IMR-90 (cell line): ENCODE measurements around a stretch of chr14.

DNA sequence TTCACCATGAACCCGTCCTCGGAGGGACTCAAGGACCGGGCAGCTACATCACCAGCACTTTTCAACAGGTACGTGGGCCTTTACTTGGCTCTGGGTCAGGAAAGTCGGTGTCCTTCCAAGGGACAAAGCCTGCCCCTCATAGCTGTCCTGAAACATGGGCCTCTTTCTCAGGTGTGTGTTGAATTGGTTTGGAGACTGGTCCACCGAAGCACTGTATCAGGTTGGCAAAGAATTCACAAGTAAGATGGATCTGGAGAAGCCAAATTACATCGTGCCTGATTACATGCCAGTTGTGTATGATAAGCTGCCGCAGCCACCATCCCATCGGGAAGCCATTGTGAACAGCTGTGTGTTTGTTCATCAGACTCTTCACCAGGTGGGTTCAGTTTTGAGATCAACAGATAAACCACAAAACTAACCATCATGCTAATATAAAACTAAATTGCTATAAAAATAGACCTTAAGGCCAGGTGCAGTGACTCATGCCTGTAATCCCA, 59.0 kb downstream of the HSP90AA1 start:
- RRBS = no CpG with 5 or more reads among the region's 9 CpGs
CAGE:
- cytosol, long polyA plus RNA = no peak
- long polyA plus RNA = no peak
- nucleus, long polyA plus RNA = no peak

DNA sequence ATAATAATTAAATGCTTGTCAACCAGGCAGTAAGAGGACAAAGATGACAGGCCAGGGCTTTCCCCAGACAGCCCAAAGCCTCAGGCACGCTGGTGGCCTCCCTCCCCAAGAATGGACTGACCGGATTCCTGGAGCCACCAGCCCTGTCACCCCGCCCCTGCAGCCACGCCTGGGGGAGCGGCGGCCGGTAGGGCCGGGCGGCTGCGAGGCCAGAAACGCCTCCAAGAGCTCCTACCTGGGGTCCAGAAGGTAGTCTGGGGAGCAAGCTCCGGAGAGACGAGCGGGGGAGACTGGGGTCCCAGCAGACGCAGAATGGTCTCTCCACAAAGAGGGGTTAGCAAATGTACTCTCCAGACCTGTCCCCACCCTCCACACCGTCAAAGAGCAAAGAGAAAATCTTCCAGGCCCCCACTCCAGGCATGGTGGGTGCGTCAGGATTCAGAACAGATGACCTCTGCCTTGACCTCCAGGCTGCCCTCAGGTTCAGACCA, 23.3 kb downstream of the HSP90AA1 start:
- RRBS = 29% methylated on average over 11 of the region's 17 CpGs
CAGE:
- cytosol, long polyA plus RNA = no peak
- long polyA plus RNA = no peak
- nucleus, long polyA plus RNA = no peak

DNA sequence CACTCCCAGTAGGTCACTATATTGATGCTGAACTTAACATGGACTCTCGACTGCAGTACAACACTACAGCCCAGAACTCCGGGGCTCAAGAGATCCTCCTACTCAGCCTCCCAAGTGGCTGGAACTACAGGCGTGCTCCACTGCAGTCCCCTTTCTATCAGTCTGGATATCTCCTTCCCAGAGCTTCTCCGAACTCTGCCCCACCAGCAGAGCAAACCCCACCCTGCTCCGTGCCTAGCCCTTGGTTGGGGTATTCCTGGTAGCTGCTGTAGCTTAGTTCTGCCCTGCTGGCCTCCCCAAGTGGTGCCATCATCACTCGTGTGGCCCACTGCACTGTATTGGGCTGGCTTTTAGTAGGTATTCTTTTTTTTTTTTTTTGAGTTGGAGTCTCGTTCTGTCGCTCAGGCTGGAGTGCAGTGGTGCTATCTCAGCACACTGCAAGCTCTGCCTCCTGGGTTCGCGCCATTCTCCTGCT, 9.5 kb downstream of the HSP90AA1 start:
- RRBS = no CpG with 5 or more reads among the region's 10 CpGs
CAGE:
- cytosol, long polyA plus RNA = no peak
- long polyA plus RNA = no peak
- nucleus, long polyA plus RNA = no peak

DNA sequence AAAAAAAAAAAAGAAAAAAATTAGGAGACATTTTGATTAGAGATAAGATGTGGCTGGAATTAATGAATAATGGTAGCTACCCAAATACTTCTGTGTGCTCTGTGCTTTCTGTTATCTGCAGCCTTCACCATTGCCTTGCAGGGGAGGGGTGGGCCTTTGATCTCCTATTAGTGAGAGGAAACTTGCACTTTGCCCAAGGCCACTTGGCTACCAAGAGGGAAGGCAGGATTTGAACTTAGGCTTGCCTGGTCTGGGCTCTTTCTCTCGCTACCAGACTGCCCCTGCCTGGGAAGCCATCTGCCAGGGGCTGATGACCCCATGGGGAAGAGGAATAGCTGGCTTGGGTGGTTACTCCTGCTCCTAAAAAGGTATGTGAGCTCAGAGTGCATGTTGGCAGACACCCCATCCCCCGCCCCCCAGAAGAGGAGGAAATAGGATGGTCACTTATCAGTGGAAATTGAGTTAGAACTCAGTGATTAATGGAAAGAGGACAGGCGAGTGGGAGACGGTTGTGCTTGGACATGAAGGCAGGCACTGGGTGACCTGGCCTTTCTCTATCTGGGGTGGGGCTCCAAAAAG, 51.4 kb downstream of the WDR20 start:
- RRBS = no CpG with 5 or more reads among the region's 4 CpGs
CAGE:
- cytosol, long polyA plus RNA = no peak
- long polyA plus RNA = no peak
- nucleus, long polyA plus RNA = no peak

GRCh38 chr14:102227509-102227961, 77.4 kb downstream of the MOK start:
- RRBS = 76% methylated on average over 2 of the region's 18 CpGs
CAGE:
- cytosol, long polyA plus RNA = no peak
- long polyA plus RNA = no peak
- nucleus, long polyA plus RNA = no peak

DNA sequence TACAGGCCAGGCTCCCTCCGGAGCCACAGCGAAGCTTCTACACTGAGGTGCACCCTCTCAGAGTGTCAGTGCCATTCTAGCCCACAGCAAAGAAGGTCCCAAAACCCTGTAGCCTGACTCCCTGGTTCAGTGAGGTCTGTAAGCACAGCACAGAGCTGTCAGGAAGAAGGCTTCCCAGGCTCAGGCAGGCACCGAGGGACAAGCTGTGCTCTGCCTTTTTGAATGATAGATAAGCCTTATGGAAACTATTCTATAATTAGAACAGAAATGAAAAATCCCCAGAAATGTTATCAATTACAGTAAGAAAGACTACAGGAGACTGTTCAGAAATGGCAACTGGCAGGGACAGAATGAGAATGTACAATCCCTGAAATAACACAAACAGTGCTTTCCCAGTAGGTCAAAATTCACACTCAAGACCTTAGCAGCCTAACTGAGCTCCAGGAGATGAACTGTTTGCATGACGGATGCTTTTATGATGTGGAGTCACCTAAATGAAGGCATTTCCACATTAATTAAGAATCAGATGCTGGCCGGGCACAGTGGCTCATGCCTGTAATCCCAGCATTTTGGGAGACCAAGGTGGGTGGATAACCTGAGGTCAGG, 40.0 kb downstream of the MOK start:
- RRBS = no CpG with 5 or more reads among the region's 5 CpGs
CAGE:
- cytosol, long polyA plus RNA = no peak
- long polyA plus RNA = no peak
- nucleus, long polyA plus RNA = no peak

DNA sequence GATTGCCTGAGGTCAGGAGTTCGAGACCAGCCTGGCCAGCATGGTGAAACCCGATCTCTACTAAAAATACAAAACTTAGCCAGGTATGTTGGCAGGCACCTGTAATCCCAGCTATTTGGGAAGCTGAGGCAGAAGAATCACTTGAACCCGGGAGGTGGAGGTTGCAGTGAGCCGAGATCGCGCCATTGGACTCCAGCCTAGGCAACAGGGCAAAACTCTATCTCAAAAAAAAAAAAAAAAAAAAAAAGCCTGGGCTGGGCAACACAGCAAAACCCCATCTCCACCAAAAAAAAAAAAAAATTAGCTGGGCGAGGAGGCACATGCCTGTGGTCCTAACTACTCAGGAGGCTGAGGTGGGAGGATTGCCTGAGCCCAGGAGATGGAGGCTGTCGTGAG, 4.9 kb downstream of the MOK start:
- RRBS = no CpG with 5 or more reads among the region's 8 CpGs
CAGE:
- cytosol, long polyA plus RNA = no peak
- long polyA plus RNA = no peak
- nucleus, long polyA plus RNA = no peak

- RRBS = under 1% methylated on average over 10 of the region's 57 CpGs
CAGE:
- cytosol, long polyA plus RNA = no peak
- long polyA plus RNA = no peak
- nucleus, long polyA plus RNA = no peak
Measured at GRCh38 chr14:102316689-102317767, 2.5 kb upstream of the ZNF839 start.

GRCh38 chr14:102364358-102364756, 1.6 kb downstream of the TECPR2 start:
- RRBS = no CpG with 5 or more reads among the region's 3 CpGs
CAGE:
- cytosol, long polyA plus RNA = no peak
- long polyA plus RNA = no peak
- nucleus, long polyA plus RNA = no peak

DNA sequence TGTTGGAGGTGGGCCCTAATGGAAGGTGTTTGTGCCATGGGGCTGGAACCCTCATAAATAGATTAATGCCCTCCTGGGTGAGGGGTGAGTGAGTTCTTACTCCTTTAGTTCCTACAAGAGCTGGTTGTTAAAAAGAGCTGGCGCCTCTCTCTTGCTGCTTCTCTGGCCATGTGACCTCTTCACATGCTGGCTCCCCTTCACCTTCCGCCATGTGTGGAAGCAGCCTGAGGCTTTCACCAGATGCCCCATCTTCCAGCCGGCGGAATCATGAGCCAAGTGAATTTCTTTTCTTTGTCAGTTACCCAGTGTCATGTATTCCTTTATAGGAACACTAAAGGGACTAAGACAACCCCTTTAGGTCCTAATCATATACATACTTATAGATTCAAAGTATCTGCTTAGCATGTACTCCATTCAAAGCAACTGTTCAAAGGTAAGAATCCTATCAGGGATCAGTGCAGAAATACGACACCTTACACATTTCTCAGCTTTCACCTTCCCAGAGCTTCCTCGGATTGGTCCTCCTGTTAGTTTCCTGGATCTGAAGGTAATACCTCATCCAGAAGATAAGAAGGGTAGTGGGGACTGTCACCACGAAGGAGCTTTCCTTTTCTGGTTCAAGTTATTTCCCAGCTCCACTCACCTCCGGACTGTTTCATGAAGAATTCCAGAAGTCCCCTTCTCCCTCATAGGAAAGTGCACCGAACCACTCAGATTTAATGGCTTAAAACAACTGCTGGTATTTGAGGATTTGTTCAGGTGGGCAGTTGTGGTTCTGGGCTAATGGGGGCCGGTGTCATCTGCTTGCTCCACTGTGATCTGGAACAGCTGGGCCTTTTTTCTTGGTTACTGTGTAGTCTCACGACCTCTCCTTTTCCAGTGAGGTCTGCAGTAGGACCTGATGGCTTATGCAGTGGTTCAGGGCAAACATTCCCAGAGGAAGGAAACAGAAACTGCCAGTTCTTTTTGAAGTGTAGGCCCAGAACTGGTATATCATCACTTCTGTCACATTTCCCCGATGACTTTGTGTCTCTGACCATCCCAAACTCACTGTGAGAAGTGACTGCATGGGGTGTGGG, 38.0 kb downstream of the RCOR1 start:
- RRBS = no CpG with 5 or more reads among the region's 12 CpGs
CAGE:
- cytosol, long polyA plus RNA = no peak
- long polyA plus RNA = no peak
- nucleus, long polyA plus RNA = no peak

DNA sequence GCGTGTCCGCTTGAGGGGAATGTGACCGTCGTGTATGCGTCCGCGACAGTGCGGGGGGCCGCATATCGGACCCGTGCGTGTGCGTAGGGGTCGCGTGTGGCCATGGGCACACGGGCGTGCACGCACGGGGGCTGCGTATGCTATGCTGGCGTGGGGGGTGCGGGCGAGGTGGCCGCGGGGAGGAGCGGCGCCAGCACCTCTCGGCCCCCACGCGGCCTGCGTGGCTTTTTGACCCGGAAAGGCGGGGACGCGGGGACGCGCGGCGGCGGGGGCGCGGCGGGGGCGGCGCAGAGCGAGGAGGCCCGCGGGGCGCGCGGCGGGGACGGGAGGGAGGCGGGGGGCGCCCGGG, 396 bp upstream of the TRAF3 start:
- RRBS = 5% methylated on average over 6 of the region's 56 CpGs
CAGE:
- cytosol, long polyA plus RNA = no peak
- long polyA plus RNA = no peak
- nucleus, long polyA plus RNA = no peak

GRCh38 chr14:102817803-102818314, 40.6 kb downstream of the TRAF3 start:
- RRBS = no CpG with 5 or more reads among the region's 6 CpGs
CAGE:
- cytosol, long polyA plus RNA = no peak
- long polyA plus RNA = no peak
- nucleus, long polyA plus RNA = no peak

GRCh38 chr14:102898301-102899168, 23.9 kb upstream of the AMN start:
- RRBS = no CpG with 5 or more reads among the region's 19 CpGs
CAGE:
- cytosol, long polyA plus RNA = no peak
- long polyA plus RNA = no peak
- nucleus, long polyA plus RNA = no peak

DNA sequence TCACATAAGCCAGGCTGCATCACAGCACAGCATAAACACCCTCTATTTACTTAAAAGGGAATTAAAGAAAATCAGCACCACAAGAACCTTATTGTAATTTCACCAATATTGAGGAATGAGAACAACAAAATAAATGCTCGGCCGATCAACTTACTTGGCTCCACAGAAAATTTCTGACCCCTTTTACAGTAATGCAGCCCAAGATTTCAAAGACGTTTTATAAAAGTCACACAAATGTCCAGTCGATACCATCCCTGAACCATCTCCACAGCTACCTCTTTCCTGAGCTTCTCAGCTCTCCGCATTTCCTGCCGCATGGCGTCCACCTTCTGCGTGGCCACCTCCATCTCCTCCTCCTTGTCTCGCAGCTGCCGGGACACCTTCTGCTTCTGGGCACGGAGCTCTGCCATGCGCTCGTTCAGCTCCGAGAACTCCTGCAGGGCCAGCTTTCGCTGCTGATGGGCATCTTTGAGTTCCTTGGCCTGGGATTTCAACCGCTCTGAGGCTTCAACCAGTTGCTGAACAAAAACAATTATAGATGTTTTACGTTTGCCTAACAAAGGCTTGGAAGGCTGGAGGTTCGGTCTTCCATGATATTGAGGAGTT, 49.3 kb downstream of the AMN start:
- RRBS = no CpG with 5 or more reads among the region's 18 CpGs
CAGE:
- cytosol, long polyA plus RNA = no peak
- long polyA plus RNA = no peak
- nucleus, long polyA plus RNA = no peak

- RRBS = no CpG with 5 or more reads among the region's 11 CpGs
CAGE:
- cytosol, long polyA plus RNA = no peak
- long polyA plus RNA = no peak
- nucleus, long polyA plus RNA = no peak
Measured at GRCh38 chr14:102994380-102995056, 62.8 kb downstream of the CDC42BPB start.

DNA sequence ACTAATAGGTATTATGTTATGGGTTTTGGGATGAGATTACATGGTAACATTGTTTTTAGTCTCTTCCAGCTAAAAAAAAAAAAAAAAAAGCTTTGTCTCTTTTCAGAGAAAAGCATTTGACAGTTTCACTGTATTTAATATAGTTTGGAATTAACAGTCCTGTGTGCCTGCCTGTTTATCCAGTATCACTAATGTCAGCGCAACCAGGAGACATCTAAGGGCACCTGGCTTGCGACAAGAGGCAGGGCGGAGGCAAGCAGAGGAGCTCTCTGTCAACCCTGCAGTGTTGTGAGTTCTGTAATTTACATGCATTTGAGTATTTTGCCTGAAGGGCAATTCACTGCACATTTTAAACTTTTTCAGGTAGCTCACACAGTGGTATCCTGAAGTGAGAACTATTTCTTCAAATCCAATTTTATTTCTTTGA, 6.0 kb downstream of the CDC42BPB start:
- RRBS = no CpG with 5 or more reads among the region's 3 CpGs
CAGE:
- cytosol, long polyA plus RNA = no peak
- long polyA plus RNA = no peak
- nucleus, long polyA plus RNA = no peak

DNA sequence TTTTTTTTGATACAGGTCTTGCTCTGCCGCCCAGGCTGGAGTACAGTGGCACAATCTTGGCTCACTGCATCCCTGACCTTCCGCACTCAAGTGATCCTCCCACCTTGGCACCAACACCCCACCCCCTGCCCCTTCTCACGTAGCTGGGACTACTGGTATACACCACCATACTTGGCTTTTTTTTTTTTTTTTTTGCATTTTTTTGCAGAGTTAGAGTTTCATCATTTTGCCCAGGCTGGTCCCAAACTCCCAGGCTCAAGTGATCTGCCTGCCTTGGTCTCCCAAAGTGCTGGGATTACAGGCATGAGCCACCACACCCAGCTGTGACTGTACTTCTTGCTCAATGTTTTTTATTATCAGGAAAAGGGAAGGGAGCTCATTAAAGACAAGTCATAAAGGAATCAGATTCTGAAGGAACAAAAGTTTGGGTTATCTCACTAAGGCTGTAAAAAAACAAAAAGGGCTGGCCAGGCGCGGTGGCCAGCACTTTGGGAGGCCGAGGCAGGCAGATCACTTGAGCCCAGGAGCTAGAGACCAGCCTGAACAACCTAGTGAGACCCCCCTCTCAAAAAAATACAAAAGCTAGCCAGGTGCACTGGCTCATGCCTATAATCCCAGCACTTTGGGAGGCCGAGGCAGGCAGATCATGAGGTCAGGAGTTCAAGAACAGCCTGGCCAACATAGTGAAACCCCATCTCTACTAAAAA, 10.2 kb upstream of the CDC42BPB start:
- RRBS = no CpG with 5 or more reads among the region's 7 CpGs
CAGE:
- cytosol, long polyA plus RNA = no peak
- long polyA plus RNA = no peak
- nucleus, long polyA plus RNA = no peak

- RRBS = 98% methylated on average over 4 of the region's 24 CpGs
CAGE:
- cytosol, long polyA plus RNA = no peak
- long polyA plus RNA = no peak
- nucleus, long polyA plus RNA = no peak
Measured at GRCh38 chr14:103135239-103135928, 12.1 kb downstream of the TNFAIP2 start.

DNA sequence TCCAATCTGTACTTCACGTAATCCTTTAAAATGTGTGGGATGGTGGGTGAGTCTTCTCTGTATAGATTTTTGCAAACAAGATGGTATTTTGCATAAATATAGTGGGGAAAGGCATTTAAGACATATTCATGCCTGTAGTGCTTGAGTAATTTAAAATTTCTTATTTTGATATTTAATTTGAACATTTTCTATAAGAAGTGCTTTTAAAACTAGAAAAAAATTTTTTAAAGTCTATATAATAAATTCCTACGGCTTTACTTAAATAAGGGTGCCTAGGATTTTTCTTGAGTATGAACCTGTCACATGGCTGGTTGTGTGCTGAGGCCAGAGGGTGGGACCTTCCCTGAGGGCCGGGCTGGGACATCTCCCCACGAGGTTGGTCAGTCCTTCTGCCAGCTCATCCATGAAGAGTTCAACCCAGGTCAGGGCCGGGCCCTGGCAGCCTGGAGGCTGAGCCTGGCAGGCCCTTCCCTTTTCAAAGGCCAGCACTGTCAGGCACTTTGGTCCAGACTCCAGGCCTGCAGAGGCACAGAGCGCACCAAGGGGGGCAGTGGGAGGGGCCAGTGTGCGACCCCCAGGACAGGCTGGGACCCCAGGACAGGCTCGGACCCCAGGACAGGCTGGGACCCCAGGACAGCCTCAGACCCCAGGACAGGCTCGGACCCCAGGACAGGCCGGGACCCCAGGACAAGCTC, 31.7 kb downstream of the TNFAIP2 start:
- RRBS = 14% methylated on average over 3 of the region's 10 CpGs
CAGE:
- cytosol, long polyA plus RNA = no peak
- long polyA plus RNA = no peak
- nucleus, long polyA plus RNA = no peak

- RRBS = no CpG with 5 or more reads among the region's 15 CpGs
CAGE:
- cytosol, long polyA plus RNA = no peak
- long polyA plus RNA = no peak
- nucleus, long polyA plus RNA = no peak
Measured at GRCh38 chr14:103208688-103209978, 85.9 kb downstream of the TNFAIP2 start.